Subcutaneous adipose tissue (tissue), 3 donors: ENCODE measurements around the genes CCN5 and YWHAB.

- PRO-cap = no peak
- RAMPAGE, long total RNA, 3 experiments = no peak in any of the 3 experiments
Measured at GRCh38 chr20:44324480-44324980, 12.3 kb upstream of the R3HDML start.

DNA sequence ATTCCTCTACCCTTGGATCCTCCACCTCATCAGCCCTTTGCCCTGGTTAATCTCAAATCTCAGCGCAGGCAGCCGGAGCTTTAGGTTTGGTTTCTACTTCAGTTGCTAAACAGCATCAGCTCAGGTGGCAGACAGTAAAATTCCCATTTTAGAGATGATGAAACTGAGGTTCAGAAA is 41.2 kb upstream of the TTPAL start:
- PRO-cap = no peak
- RAMPAGE, long total RNA, 3 experiments = no peak in any of the 3 experiments

GRCh38 chr20:44442768-44443195 is 32.9 kb upstream of the TTPAL start:
- PRO-cap = no peak
- RAMPAGE, long total RNA, 3 experiments = no peak in any of the 3 experiments

GRCh38 chr20:44445349-44446613 is 29.9 kb upstream of the TTPAL start:
- PRO-cap = no peak
- RAMPAGE, long total RNA, 3 experiments = no peak in any of the 3 experiments

GRCh38 chr20:44449856-44450817 is 25.5 kb upstream of the TTPAL start:
- PRO-cap = no peak
- RAMPAGE, long total RNA, 3 experiments = no peak in any of the 3 experiments

DNA sequence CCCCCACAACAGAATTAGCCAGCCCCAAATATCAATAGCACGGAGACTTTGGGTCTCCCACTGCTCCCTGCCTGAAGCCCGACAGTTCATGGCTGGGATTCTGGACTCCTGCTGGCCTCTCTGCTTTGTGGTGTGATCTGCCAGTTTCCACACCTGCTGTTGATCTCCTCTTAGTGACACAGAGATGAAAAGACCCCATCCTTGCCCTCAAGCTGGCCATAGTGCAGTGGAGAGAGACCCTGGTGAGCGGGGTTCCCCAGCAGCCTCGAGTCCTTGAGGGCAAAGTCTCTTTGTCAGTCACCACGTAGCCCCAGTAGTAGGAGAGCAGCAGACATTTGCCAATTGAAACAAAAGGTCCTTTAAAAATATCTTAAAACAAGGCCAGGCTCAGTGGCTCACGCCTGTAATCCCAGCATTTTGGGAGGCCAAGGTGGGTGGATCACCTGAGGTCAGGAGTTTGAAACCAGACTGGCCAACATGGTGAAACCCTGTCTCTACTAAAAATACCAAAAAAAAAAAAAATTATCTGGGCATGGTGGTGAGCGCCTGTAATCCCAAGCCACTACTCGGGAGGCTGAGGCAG is 24.5 kb upstream of the TTPAL start:
- PRO-cap = no peak
- RAMPAGE, long total RNA, 3 experiments = no peak in any of the 3 experiments

DNA sequence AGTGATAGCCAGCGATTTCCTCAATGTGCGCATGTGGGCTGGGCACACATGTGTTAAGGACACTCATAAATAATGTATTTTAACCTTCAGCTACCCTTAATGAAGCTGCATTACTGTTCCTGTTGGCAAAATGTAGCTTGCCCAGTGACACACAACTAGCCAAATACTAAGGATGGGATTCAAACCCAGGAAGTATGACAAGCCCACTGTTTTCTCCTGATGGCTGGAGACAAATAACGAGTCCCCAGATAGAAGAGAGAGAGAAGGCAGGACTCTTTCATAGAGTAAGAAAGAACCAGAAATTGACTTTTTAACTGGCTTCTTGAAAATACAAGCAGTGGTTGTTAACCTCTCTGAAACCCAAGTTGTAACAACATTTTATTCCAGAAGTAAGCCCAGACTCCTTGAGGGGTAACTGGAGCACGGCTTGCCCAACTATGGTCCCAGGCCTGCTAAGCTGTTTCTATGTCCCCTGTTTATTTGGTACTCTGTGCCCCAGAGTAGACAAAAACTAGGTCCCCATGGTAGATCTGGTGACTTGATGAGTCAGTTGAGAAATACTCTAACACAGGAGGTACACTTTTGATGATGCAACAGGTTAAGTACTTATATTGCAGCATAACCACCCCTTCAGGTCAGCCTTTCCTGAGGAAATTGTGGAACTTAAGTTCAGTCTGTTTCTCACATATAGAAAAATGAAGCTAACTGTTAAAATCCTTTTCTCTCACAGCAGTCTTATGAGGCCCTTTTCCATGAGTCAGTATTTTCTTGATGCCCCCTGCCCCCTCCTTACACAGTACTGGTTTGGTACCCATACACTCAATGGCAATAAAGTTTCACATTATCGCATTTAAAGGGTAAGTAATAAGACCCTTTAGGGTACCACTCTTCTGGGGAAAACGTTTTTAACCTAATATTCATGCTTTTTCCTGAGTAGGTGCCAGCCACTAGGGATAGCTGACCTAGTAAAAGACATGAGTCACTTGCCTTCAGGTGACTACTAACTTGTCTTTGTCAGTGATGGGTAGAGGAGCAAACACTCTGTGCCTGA is 19.5 kb downstream of the TTPAL start:
- PRO-cap = unidirectional peak, minus-strand start at position 488 of the sequence
- RAMPAGE, long total RNA, 3 experiments = no peak in any of the 3 experiments

- PRO-cap = bidirectional peak, plus-strand start at chr20:44531842, minus-strand start at chr20:44531792; unidirectional peak, minus-strand start at chr20:44532138
- RAMPAGE, long total RNA, 3 experiments = start-site peak on the plus strand in 3 of 3 experiments, at chr20:44531842-44532612 at its widest, 25 to 611 reads per replicate
Measured at GRCh38 chr20:44531544-44532743, 10.1 kb upstream of the SERINC3 start.

DNA sequence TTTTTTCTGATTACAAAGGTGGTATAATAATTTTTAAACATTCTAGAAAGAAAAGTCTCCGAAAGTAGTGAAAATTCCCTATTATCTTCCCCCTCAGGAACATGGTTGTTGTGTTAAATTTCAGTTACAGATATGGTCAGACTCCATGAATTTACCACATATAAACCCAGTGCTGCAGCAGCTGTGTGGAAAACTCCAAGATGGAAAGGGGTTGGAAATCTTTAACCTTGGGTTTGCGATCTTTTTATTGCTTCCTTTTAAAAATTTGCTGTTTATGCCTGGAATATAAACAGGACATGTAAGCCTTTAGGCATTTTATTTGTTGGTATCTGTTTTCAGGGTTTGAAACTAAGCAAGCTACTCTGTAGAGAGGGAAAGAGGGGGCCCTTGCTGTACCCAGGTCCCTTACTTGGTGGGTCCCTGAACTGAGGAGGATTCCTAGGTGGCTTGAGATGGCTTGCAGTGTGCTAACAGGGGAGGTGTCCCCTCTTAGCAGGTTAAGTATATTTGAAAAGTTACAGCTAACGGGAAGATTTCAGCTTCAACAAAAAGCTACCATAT is 778 bp downstream of the PKIG start:
- PRO-cap = no peak
- RAMPAGE, long total RNA, 3 experiments = no peak in any of the 3 experiments

DNA sequence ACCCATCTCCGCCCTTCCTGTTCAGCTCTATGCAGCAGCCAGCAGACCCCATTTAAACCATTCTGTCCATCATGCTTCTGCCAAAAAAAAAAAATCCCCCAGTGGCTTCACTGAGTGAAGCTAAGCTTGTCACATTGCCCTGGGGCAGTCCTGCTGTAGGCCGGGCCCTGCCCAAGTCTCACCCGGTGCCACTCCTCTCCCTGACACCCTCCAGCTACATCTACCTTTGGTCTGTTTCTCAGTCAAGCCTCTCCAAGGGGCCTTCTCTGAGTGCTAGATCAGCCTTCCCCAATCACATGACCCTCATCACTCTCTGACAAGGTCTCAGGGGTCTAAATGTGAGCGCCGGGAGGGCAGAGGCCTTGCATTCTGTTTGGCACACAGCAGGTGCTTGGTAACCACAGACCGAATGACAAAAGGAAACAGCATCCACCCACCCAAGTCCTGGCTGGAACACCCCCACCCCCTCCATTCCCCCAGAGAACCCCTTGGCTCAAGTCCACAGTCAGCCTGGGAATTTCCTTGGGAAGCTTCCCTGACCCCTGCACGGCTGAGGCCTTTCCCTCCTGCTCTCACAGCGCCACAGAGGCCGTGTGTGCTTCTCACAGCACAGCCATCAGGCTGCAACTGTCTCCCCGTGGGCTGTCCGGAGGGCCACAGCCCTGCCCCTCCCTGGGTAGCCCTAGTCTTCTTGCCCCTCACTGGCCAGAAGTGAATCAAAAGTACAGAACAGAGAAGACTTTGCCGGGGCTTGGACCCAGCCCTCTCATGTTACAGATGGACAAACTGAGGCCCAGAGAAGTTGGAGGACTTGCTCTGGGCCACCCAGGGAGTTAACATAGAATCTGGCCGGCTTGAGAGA is 32.9 kb downstream of the PKIG start:
- PRO-cap = no peak
- RAMPAGE, long total RNA, 3 experiments = no peak in any of the 3 experiments

DNA sequence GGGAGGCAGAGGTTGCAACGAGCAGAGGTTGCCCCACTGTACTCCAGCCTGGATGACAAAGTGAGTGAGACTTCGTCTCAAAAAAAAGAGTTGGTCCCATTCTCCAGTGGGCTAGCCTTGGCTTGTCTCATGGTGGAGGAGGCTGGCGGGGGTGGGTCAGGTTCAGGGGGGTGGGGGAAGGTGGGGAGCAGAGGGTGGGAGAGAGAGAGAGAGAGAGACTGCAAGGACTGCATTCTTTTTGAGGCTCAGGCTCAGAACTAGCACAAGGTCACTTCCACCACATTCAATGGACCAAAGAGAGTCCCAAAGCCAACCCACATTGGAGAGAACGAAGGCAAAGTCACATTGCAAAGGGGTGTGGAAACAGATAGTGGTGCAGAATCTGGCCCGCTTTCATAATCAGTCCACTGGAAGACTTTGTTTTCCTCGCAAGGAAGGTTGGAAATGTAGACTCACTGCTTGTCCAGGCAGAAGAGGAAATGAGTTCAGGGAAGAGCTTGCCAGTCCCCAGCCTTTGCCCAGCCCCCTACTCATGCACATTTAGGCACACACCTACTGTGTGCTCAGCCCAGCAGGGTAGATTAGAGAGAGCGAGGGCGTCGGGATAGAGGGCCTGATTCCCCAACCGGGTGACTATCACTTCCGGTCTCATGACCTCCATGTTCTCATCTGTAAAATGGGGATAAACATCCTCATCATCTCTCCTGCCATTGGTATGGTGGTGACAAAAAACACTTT is 24.4 kb upstream of the CCN5 start:
- PRO-cap = bidirectional peak, plus-strand start at position 396 of the sequence, minus-strand start at position 288 of the sequence
- RAMPAGE, long total RNA, 3 experiments = no peak in any of the 3 experiments

- PRO-cap = bidirectional peak, plus-strand start at chr20:44714470, minus-strand start at chr20:44714285; unidirectional peak, plus-strand start at chr20:44714832; unidirectional peak, plus-strand start at chr20:44714861; unidirectional peak, plus-strand start at chr20:44715370
- RAMPAGE, long total RNA, 3 experiments = start-site peak on the plus strand in 3 of 3 experiments, at chr20:44714841-44715412 at its widest, 17 to 282 reads per replicate
Measured at GRCh38 chr20:44714403-44715609, at the start of gene CCN5. CCN5 (plus strand) TSS chr20:44715369.

DNA sequence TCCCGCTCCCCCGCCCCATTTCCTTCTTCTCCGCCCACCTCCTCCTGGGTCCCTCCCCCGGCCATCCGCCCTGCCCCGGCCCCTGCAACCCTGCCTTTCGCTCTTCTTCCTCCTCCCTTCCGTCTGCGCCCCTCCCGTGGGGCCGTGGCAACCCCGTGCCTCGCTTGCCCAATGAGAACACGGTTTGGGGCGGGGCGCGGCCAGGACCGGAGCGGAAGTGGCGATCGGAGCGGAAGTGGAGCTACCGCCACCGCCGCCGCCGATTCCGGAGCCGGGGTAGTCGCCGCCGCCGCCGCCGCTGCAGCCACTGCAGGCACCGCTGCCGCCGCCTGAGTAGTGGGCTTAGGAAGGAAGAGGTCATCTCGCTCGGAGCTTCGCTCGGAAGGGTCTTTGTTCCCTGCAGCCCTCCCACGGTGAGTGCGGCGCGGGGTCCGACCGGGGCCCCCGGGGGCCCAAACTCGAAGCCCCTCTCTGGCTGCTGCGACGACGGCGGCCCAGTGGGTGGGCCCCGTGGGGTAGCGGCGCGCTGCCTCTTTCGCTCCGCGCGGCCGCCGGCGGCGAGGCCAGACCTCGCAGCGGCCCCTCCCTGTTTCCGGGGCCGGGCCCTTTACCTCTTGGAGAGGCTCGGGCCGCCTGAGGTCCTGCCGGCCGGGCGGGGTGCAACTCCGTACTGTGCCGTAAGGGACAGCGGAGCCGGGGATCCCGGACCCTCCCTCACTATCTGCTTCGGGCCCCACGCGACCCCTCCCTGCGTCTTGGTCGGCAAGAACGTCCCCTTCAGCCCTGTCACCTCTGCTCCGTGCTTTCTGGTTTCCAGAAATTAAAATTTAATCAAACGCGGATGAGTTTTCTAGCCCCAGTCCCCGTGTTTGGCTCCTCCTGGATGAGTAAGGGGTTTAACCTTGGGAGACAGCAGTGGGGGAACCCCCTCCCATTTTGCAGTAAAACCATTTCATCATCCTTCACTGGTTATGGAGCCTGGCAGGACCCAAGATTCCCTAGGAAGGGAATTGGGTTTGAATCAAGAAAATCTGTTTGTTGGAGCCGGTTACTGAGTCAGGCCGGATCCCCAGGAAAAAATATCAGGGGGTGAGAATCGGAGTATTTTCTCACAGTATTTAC is at the start of gene YWHAB:
YWHAB (plus strand) TSS at position 232 of the 1,122 bp plus-strand sequence.
- PRO-cap = bidirectional peak, plus-strand start at position 224 of the sequence, minus-strand start at position 127 of the sequence; unidirectional peak, minus-strand start at position 583 of the sequence
- RAMPAGE, long total RNA, 3 experiments = start-site peak on the plus strand in 3 of 3 experiments, centred at positions 250 to 280 of the sequence, 1,277 to 1,718 reads per replicate

GRCh38 chr20:44958823-44959646 is 1.2 kb downstream of the TOMM34 start:
- PRO-cap = no peak
- RAMPAGE, long total RNA, 3 experiments = no peak in any of the 3 experiments

DNA sequence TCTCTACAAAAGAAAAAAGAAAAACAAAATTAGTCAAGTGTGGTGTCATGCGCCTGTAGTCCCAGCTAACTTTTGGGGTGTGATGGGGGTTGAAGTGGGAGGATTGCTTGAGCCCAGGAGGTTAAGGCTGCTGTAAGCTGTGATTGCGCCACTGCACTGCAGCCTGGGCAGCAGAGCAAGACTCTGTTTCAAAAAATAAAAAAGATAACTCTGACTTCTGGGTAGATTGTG is 17.0 kb downstream of the STK4 start:
- PRO-cap = no peak
- RAMPAGE, long total RNA, 3 experiments = no peak in any of the 3 experiments

GRCh38 chr20:44997771-44998205 is 31.5 kb downstream of the STK4 start:
- PRO-cap = no peak
- RAMPAGE, long total RNA, 3 experiments = no peak in any of the 3 experiments

GRCh38 chr20:45253259-45253671 is 1.1 kb downstream of the SLPI start:
- PRO-cap = no peak
- RAMPAGE, long total RNA, 3 experiments = no peak in any of the 3 experiments

DNA sequence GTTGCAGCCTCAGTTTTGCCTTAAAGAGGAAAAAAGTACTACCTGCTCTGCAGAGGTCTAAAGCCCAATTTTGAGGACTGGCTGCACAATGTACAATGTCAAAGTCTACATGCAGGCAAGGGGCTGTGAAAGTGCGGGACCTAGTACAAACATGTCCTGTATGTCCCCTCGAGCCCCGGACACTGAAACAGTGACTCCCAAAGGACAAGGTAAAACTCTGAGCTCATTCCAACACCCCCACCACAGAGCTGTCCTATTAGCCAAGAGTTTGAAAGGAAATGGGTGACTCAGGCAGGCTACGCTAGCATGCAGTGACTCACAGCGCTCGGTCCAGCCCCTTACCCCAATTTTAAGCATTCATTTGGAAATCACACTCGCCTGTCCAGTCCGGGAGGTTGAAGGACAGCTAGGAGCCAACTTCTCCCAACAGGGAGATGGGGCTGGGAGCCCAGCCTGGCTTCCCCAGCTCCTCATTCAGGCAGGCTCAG is 4.1 kb downstream of the SDC4 start:
- PRO-cap = bidirectional peak, plus-strand start at position 385 of the sequence, minus-strand start at position 184 of the sequence
- RAMPAGE, long total RNA, 3 experiments = no peak in any of the 3 experiments

GRCh38 chr20:45357851-45358890 is 4.8 kb upstream of the SYS1 start:
- PRO-cap = bidirectional peak, plus-strand start at chr20:45358584, minus-strand start at chr20:45358320
- RAMPAGE, long total RNA, 3 experiments = no peak in any of the 3 experiments

DNA sequence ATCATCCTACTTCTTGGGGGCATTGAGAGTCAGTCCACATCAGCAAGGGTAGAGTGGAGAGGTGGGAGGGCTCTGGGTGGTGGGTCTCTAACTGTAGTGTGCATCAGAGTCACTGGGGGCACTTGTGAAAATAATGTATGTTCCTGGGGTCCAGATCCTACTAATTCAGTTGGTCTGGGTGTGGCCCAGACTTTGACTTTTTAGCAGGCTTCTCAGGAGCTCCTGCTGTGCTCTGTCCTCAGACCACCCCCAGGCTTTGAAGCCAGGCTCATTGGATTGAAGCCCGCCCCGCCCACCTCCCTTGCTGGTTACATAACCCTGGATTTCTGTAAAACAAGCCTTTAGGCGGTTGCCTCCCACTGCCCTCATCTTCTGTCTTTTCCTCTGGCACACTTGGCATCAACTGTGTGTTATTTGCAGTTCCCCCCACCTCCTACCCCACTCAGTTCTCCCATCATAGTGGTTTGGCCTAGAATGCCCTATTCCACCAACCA is 10.6 kb downstream of the PIGT start:
- PRO-cap = no peak
- RAMPAGE, long total RNA, 3 experiments = no peak in any of the 3 experiments